A375 (cell line): ENCODE measurements around a stretch of chr9.

DNA sequence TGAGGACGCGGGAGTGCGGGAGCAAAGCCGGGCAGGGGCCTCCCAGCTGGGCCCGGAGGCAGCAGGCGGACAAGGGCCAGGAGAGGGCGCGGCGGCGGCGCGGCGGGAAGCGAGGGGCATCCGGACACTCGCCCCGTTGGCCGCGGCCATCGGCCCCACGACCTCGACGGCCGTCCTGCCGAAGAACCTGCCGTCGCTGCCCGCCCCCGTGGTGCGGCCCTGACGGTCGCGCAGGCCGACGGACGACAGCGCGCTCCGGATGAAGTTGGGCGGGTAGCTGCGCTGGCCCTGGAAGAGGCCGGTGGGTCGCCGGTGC lies 43.7 kb upstream of the WASHC1 start:
- RAMPAGE, long total RNA: no peak

- RAMPAGE, long total RNA: no peak
These were observed 6.0 kb upstream of the DOCK8 start for GRCh38 chr9:208650-209022.

- RAMPAGE, long total RNA: no peak
These were observed 59.6 kb downstream of the DOCK8 start for GRCh38 chr9:274020-274954.

GRCh38 chr9:277674-278229 lies 63.1 kb downstream of the DOCK8 start:
- RAMPAGE, long total RNA: no peak

GRCh38 chr9:551831-552376 lies 47.4 kb downstream of the KANK1 start:
- RAMPAGE, long total RNA: no peak

GRCh38 chr9:591215-591681 lies 86.8 kb downstream of the KANK1 start:
- RAMPAGE, long total RNA: no peak

DNA sequence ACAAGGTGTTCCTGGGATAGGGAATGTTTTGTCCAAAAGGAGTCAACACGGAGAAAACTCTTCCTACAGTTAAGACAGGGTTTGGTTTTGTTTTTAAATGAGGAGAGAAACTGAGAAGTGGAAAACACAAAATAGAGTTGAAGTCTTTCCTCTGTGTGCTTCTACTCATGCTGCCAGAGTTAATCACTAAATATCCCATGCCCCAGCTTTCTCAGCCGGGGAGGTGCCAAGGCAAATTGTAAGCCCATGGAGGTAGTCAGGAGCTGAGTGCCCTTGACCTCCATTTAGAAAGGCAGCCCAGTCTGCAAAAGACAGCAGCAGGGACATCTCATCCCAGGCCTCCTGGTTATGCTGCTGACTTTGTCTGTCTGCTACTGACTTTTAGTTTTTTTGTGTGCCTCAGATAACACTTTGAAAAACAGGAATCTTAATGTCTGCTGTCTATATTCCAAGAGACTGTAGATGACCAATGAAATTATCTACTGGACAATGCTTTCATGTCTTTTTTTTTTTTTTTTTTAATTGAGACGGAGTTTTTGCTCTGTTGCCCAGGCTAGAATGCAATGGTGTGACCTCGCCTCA lies 132.3 kb upstream of the DMRT1 start:
- RAMPAGE, long total RNA: no peak

DNA sequence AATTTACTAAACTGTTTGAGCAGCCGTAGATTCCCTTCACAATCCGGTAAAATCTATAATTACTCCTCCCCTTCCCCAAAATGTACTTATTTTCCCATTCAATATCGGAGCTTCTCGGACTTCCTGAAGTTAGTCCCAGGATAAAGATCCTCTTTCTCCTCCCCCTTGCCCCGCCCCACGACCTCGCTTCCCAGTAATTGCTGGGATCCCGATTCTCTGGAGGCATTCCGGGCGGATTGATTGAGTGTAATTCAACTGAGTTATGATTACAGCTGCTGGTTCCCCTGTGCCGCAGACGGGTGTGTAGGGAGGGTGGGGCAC lies 2.7 kb upstream of the DMRT2 start:
- RAMPAGE, long total RNA: no peak

DNA sequence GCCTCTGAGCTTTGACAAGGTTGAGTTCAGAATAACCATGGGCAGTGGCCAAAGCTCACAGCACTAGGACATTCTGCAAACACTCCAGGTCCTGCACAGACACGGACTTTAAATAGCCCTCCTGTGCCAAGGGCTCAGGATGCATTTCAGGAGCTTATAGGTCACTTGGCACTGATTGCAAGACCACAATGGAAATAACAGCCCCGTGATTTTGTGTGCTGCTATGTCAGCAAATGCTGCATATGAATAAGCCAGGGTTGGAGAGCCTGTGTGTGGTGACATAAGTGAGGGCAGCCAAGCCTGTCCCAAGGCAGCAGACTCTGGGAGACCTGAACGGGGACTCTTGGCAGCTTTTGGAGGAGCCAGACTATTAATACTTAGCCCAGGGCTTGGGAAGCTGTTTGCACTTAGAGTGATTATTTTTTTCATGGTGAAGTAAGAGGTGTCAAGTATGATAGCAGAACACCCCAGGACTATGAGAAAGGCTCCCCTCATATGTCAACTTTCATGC lies 150.8 kb downstream of the DMRT2 start:
- RAMPAGE, long total RNA: no peak

DNA sequence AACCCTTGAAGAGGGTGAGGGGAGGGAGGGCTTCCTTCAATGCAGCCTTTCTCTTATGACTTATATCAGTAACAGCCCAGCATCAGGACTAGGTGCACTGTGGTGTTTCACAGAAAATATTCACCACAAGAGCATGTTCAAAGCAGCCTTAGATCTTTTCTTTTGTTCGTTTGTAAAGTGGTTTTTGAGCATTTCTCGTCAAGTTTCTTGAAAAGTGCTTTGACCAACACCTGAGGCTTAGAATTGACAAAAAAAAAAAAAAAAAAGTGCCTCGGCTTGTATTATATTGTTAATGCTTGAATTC lies 4.1 kb downstream of the SMARCA2 start:
- RAMPAGE, long total RNA: no peak

- RAMPAGE, long total RNA: no peak
These were observed 146.4 kb downstream of the SMARCA2 start for GRCh38 chr9:2161324-2162164.

GRCh38 chr9:2181158-2182435 lies 166.4 kb downstream of the SMARCA2 start:
- RAMPAGE, long total RNA: no peak

GRCh38 chr9:2234284-2234658 lies 219.1 kb downstream of the SMARCA2 start:
- RAMPAGE, long total RNA: no peak

- RAMPAGE, long total RNA: no peak
These were observed 266.0 kb downstream of the SMARCA2 start for GRCh38 chr9:2280800-2281822.

DNA sequence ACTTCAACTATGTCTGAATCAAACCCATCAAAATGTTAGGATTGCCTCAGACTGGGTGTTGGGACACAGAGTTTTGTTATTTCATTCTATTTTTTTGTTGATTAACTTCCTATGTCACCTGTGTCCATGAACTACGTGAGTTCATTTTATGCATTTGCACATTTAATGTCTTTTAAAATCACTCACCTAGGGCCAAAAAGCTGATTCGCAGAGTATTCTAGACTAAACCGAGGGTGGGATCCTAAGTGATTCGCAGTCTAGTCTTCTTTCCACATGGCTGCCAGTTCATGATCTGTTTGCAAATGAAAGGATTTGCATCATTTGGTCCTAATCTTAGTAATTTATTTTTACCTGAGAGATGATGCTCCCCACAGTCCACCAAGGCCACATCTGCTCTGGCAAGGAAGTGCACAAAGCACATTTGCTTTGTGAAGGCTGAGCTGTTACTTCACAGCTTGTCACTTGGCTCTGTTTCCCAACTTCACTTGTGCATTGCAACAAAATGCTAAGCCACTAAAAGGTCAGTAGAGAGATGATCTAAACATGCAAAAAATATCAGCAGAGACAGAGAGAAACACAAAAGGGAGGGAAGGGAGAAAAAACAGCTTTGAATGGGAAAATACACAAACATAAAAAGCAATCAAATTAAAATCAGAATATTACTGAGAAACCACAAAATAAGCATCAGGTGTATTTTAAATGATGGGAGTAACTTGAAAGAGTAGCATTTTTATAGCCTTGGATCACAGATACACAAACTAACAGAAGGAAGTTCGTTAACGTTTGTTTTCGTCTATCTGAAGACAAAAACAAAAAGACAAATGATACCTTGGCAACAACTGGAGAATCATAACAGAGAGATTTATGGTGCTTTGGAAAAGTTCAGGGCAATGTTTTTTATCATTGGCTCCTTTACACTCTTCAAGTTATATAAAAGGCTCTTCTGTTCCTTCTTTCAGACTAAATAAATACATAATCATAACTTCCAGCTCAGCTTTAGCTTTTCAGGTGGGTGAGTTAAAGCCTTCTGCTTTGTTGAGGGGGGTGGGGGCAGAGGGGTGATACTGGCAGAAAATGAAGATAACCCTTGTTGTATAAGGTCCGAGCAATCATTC lies 128.3 kb upstream of the VLDLR start:
- RAMPAGE, long total RNA: no peak

DNA sequence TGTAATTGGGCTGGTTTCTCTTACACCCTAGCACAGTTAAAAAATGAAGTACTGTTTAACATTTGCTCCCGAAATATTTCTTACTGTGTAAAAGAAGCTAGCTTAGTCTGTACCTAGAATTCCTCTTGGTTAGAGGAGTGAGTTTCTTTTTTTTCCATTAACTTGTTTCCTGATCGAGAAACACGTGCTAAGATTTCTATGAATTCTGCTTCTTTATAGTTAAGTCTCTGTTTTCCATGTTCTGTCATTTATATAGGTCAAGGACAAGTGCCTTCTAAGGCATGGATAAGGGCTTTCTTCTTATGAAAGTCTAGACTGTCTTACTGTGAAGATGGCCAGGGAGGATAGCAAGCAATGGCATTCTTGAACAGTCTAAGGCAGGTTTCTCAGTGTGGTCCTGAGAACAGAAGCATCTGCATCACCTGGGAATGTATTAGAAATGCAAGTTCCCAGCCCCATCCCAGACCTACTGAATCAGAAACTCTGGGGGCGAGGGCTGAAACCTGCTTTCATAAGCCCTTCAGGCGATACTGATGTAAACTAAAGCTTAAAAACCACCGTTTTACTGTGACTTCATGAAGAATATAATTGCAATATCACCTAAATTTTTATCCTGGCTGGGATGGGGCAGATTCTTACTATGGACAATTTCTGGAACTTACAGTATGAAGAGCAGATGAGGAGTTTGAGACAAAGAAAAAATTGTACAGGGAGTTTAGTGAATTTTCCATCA lies 33.2 kb downstream of the VLDLR start:
- RAMPAGE, long total RNA: no peak

DNA sequence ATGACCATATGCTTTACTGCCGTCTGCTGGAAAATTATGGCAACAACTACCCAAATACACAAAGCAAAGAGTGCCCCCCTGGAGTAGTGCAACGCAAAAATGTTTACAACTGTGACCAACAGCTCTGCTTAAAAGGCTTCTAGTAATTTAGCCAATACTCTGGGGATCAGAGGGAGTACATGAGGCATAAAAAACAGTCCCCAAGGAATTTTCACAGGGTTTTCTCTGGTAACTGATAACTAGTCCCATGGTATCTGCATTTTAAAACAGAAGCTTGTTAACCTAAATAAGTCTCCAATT lies 10.9 kb downstream of the KCNV2 start:
- RAMPAGE, long total RNA: no peak

DNA sequence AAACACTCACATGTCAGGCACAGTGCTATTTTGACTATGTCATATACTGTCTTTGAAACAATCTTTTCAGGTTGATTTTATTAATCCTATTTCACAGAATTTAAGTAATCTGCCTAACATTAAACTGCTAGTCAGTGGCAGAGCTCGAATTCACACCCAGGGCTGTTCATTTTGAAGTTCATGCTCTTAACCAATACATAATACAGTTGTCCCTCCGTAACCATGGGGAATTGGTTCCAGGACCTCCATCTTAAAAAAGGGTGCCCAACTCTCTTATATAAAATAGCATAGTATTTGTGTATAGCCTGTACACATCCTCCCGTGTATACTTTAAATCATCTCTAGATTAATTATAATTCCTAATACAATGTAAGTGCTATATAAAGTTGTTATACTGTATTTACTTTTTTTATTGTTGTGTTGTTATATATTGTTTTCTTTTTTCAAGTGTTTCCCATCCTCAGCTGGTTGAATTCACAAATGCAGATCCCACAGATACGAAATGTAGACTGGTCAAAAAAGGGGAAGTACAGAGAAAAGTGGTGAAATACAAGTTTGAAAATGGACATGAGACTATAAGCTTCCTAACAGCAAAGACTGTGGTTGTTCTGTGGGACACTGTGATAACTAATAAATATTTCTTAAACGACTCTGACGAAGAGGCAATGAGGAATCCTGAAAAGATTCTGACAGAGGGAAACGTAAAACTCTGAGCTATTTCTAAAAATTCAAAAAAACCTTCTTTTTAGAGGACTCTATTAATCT lies 18.2 kb downstream of the RFX3 start:
- RAMPAGE, long total RNA: no peak

DNA sequence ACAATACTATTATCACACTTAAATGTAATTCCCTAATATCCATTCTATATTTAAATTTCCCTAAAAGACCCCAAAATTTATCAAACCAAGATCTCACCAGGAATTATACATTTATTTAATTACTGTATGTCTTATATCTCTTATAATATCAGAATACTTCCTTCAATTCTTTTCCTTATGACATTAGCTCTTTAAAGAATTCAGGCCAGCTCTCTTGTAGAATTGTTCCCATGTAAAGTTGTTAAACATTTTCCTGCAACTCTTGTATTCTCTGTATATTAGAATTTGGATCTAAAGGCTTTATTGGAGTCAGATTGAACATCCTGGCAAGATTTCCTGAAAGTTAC lies 196.0 kb upstream of the RFX3 start:
- RAMPAGE, long total RNA: no peak

DNA sequence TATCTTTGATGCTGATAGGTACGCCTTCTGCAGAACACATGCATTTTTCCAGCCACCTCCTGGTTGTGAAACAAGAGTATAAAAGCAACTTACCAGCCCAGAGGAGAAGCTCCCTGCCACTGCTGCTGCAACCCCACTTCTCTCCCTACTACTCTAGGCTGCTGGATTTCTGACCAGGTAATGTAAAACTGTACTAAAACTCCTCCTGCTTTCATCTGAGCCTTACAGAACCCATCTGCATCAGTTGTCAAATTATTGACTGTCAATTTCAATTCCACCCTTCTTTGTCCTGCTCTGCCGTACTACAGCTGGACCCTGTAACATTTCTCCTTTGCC lies 233.5 kb downstream of the GLIS3 start:
- RAMPAGE, long total RNA: no peak